Bronchial lymph node (tissue), 1 donor: Measurements from ENCODE around the gene NPHP4.

DNA sequence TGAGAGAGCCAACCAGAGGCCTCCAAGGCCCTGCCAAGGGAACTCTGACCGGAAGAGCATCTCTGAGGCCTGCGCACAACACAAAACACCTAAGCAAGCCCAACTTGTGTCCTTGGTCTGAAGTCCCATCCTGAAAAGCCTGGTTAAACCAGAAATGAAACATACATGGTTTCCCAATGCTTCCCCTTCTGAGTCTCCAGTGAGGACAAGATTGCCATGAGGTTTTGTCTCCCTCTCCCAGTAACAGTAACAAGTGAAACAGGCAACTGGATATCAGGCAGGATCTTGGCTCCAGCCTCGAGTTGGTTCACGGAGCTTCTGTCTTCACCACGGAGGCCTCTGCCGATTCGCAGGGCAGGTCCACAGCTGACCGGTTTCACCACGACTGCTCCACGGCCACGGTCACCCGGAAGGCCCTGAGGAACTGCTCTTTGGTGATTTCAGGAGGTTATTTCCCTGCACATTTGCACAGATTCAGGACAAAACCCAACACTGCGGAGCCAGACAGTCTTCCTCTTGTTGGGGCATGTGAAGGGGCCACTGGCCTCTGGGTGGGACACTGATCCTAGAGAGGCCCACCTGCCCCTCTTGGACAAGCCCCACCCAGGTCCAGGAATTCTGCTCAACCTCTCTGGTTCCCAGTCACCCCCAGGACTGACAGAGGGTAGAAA, 14.1 kb upstream of the CCDC27 start:
- PRO-cap: no peak

DNA sequence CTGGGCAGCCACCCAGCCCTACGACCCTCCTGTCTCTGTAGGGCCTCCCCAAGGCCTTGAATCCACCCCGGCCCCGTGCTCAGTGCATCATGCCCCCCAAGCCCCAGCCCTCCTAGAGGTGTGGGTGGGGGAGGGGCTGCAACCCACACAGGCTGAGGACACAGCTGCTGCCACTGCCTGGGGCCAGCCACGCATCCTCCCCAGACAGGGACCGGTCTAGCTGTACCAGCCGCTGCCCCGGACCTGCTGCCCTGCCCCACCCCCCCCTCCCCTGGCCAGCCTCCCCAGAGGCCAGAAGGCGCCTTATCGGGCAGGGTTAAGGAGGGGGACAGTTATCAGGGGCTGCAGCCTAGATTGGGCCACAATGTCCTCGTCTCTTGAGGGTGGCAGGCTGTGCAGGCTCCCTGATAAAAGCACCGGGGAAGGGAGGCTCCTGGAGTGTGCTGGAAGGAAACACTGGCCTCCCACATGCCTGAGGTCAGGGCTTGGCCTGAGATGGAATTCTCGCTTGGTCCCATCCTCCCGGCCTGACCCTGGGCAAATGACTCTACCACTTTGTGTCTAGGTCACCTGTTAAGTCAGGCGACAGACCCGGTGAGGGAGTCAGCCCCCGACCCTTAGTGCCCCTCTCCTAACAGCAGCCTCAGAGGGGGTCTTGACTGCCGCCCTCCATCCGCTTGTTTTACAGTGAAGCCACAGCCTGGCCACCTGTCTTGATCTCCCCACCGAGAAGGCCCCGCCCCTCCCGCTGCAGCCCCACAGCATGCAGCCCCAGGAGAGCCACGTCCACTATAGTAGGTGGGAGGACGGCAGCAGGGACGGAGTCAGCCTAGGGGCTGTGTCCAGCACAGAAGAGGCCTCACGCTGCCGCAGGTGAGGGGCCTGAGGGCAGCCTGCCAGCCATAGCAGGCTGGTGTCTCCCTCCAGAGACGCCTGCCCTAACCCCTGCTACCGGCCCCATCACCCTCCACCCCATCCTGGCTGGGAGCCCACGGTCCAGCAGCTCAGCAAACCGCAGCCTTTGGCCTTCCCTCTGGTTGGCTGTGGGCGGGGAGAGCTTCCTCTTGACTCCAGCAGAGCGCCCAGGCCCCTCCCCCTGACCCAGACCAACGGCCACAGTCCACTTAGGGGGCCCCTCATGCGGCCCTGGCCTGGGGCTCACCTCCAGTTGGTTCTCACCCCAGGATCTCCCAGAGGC, 2.5 kb downstream of the SMIM1 start:
- PRO-cap: no peak

DNA sequence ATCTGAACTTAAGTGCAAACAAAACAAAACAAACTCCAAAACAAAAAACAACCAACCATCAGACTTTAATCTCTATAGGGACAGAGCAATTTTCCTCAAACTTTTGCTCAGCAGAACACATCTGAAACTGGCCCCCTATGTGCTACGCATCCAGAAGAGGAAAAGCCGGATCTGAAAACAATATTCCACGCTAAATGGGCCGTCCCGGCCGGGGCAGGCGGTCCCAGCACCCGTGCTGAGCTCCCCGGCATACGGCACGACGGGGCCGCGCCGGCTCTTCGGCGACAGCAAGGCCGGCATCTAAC, 623 bp downstream of the CEP104 start:
- PRO-cap: no peak

DNA sequence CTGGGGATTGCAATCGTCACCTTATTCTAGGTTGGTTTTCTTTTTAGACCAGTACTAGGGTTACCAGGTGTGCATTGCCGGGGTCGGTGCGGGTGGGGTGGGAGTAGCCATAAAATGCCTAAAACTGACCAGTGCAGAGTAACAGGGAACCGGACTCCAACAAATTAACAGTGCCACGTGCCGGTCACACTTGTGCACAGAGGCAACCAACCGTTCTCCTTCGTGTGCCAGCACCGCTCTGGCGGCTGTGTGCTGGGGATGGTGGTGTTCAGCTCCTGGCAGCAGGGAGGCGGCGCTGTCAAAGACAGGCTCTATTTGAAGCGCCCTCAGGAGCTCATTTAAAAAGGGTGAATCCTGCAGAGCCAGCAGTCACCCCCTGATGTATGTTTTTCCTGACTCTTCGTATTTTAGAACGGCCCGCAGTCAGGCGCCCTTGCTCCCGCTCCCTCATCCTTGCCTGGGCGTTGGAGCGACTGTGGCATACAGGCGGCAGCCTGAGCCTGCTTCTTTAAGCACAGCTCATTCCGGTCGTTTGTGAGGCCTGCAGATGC, 912 bp downstream of the DFFB start:
- PRO-cap: no peak

GRCh38 chr1:3975752-3976207, 75.7 kb upstream of the C1orf174 start:
- PRO-cap: no peak

GRCh38 chr1:4305106-4305528, 349.3 kb upstream of the AJAP1 start:
- PRO-cap: no peak

DNA sequence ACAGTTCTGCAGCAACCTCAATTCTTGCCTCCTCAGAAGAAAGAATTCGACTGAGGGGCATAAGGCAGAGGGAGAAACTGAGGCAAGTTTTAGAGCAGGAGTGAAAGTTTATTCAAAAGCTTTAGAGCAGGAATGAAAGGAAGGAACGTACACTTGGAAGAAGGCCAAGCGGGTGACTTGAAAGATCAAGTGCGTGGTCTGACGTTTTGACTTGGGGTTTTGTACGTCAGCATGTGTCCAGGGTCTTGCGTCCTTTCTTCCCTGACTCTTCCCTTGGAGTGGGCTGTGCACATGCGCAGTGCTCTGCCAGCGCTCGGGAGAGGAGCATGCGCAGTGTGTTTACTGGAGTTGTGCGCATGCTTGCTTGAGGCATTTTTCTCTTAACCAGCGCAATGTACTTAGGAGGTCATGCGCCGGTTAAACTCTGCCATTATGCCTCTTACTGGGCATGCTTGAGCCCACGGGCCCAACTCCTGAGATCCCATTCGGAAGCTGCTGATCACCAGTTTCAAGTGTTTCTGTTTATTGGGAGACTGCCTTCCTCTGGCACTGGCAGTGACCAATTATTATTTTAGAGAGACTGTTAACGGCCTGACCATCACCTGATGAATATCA, 242.6 kb upstream of the AJAP1 start:
- PRO-cap: no peak

DNA sequence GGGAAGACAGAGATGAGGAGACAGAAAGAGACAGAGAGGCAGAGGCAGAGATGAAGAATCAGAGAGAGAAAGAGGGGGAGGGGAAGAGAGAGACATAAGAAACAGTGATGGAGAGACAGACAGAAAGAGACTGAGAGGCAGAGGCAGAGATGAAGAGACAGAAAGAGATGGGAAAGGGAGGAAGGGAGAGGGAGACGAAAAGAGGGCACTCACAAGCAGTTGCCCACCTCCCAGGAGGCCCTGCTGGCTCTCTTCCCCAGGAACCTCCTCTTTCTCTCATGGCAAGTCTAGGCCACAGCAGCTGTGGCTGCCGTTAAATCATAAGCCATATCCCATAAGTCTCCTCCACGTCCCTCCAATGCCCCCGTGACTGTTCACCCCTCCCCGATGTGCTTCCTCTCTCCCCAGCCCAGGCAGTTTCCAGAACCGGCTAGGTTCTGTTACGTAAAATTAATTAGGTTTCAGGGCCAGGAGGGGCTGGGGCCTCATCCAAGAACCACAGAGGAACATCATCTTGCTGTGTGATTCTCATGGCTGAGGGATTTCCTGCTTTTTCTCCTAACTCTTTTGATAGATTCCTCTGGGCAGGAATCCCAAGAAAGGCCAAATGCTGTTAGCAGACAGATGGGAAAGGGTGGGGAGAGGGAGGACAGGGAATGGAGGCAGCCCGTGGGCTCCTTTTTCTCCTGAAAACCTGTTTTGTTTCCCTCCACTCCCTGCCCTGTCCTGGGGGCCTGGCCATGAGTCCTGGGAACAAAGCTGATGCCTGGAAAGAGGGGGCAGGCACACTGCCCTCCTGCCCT, 141.8 kb upstream of the AJAP1 start:
- PRO-cap: bidirectional peak, plus-strand start at position 492 of the sequence, minus-strand start at position 322 of the sequence

DNA sequence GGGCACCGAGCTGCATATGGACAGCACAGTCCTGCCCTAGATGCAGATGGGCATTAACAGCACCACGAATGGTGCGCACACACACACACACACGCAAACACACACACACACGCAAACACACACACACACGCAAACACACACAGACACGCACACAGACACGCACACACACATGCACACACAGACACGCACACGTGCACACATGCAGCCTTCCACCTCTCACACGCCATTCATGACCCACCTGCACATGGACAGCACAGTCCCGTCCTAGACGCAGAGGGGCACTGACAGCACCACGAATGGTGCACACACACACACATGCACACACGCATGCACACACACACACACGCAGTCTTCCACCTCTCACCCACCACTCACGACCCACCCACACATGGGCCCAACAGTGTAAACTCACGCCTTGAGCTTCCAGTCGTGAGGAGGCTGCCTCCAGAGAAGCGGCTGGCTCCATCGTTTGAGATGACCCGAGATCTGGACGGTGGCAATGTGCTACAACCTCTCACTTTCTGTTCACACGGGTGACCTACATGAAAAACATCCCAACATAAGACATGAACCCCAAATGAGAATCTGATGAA, 112.4 kb downstream of the NPHP4 start:
- PRO-cap: no peak

DNA sequence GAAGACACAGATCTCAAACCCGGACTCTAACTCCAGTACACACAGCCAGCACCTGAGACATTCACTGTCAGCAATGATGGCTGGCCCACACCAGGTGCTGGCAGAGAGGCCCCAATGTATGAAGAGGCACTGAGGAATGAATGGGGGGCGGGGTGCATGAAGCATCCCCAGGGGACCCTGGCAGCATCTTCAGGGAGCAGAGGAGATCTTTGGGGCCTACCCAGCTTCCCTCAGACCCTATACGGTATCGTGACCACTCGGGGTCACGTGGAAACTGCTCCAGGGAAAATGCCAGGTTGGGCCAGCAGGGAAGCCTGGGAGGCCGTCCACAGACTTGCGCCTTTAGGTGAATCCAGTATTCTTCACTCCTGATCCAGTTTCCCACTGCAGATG, 84.3 kb downstream of the NPHP4 start:
- PRO-cap: unidirectional peak, minus-strand start at position 188 of the sequence

- PRO-cap: bidirectional peak, plus-strand start at chr1:5992697, minus-strand start at chr1:5992406
Measured at GRCh38 chr1:5992104-5993009, at the start of gene NPHP4. TSS of gene NPHP4 (minus strand) at chr1:5992425.

DNA sequence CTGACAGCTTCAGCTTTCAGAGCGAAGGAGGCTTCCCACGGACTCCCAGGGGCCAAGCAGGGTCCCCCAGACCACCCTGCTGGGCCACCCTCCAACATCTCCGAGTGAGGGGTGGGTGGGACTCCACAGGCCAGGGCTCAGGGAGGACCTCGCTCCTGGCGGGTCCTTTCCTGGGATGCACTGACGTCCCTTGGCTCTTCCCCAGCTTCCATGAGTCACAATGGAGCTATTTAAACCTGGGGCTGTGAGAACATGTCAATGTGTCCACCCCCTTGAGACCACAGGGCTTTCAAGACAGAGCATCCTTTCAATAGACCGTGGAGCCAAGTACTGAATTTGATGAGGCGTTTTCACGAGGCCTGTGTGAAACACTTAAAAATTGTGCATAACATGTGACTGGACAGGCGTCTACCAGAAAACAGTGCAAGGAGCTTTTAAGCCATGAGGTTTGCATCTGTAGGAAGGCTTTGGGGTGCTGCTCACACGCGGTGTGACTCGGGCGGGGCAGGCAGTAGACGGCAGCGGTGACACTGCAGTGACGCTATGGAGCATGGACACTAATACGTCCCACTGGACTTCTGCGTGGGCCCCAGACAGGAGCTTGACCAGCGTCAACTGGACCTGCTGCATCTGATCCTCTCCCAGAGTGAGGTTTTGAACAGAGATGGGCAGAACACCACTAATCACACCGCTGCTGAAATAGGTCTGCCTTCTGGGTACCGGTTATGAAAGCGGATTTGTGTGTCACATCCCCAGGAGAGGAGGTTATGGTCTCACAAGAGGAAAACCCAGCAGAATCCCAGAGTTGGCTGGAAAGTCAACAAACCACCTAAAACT, 24.2 kb upstream of the NPHP4 start:
- PRO-cap: no peak

DNA sequence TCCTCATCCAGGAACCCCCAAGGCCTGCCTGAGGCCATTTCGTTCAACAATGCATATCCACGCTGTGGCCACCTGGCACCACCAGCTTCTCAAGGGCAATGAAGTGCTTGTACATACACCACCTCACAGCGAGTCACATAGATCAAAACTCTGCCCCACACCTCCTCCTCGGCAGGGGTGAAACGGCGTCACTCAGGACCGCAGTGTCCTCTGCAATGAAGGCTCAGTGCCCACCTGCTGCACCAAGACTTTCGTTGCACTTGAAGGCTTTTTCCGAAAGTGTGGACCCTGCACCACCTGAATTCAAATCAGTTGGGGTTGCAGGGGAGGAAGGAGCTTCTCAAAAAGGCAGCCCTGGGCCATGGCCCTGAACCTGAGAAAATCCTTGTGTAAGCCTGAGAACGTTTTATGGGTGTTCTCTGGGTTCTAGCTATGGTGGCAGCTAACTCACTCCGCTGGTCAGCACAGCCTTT, 2.9 kb upstream of the CHD5 start:
- PRO-cap: no peak

GRCh38 chr1:6259910-6260934, 676 bp downstream of the GPR153 start:
- PRO-cap: unidirectional peak, plus-strand start at chr1:6260181

GRCh38 chr1:6384851-6385278, 8.7 kb downstream of the ACOT7 start:
- PRO-cap: no peak

- PRO-cap: no peak
Measured at GRCh38 chr1:6420592-6421051, 903 bp upstream of the HES2 start.

- PRO-cap: no peak
Measured at GRCh38 chr1:6440227-6441233, 16.0 kb downstream of the ESPN start.

DNA sequence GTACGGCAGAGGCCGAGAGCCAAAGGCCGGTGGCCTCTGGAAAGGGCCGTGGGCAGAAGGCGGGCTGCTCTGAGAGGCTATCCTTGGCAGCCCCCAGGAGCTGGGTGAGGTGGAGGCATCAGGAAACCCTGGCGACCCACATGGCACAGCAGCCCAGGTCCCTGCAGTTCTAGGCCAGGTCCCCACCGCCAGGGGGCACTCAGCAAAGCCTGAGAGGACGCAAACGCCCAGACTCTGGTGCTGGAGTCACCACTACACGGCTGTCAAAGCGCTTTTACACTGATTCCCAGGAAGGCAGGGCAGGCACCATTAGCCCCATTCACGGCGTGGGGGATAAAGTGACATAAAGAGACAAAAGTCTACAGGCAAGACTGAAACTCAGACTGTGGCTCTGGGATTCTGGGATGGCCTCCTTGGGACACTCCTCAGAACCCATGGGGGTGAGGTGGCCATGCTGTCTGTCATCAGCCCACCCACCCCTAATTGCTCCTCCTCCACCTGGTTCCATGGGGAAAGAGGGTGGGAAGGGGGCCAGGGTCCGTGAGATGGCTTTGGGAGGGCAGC, 4.9 kb downstream of the PLEKHG5 start:
- PRO-cap: no peak

- PRO-cap: no peak
Measured at GRCh38 chr1:6584108-6585341, 4.7 kb downstream of the ZBTB48 start.

- PRO-cap: no peak
Measured at GRCh38 chr1:6590755-6591779, 11.3 kb downstream of the ZBTB48 start.